Measurements from ENCODE around the genes SASS6, AMY2A, SLC25A24 and NBPF4.

DNA sequence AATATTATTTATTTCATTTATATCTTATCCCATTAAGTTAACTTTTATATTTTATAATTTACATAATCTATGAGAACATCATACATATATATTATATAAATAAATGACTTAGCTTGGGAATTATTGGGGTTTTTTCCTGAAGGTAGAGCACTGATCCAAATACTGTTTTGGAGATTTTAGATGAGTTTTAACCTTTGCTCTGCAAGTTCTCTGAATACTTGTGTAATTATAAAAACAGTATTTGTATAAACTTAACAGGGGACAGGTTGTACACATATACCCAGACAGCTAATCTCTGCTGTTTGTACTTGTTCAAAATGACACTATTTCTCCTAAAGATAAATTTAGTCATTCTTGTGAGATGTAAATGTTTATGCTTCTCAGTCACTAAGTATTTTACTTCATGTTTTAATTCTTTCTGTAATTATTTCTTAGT is 8.7 kb downstream of the AGL start:
- PRO-cap = no peak

DNA sequence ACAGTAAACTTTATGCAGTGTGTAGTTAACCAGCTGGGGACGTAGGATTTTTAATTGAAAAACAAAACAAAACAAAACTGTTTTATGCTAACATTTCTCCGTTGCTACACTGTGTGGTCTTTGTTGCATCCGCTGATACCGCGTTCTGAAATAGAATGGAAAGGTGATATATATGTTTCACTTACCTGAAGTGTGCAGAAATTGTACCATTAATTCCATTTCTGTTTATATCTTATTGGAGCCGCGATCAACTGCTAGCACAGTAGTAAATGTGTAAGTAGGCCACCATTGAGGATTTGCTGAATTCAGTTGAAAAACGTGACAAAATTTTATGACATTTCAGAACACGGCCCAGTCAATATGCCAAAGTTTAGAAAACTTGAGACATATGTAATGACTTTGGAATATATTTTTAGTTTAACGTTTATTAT is 1.2 kb downstream of the MFSD14A start:
- PRO-cap = bidirectional peak, plus-strand start at position 228 of the sequence, minus-strand start at position 56 of the sequence

- PRO-cap = bidirectional peak, plus-strand start at chr1:100133045, minus-strand start at chr1:100133009
These were observed at the start of gene SASS6 for GRCh38 chr1:100132306-100133623. Gene SASS6, minus strand, starts transcription at chr1:100132930.

- PRO-cap = no peak
These were observed 1.7 kb downstream of the CDC14A start for GRCh38 chr1:100353838-100354541.

- PRO-cap = no peak
These were observed 2.6 kb downstream of the CDC14A start for GRCh38 chr1:100354903-100355377.

- PRO-cap = no peak
These were observed 4.9 kb downstream of the CDC14A start for GRCh38 chr1:100357126-100357598.

GRCh38 chr1:100412879-100413590 is 60.7 kb downstream of the CDC14A start:
- PRO-cap = no peak

- PRO-cap = no peak
These were observed 56.7 kb upstream of the GPR88 start for GRCh38 chr1:100481168-100481675.

GRCh38 chr1:100974545-100975671 is 50.7 kb downstream of the DPH5 start:
- PRO-cap = no peak

- PRO-cap = no peak
These were observed 75.9 kb upstream of the DPH5 start for GRCh38 chr1:101101566-101101765.

- PRO-cap = no peak
These were observed 73.7 kb upstream of the S1PR1 start for GRCh38 chr1:101162946-101163702.

- PRO-cap = no peak
These were observed 414 bp upstream of the OLFM3 start for GRCh38 chr1:101997154-101997526.

- PRO-cap = no peak
These were observed 188.2 kb downstream of the COL11A1 start for GRCh38 chr1:102920182-102920547.

DNA sequence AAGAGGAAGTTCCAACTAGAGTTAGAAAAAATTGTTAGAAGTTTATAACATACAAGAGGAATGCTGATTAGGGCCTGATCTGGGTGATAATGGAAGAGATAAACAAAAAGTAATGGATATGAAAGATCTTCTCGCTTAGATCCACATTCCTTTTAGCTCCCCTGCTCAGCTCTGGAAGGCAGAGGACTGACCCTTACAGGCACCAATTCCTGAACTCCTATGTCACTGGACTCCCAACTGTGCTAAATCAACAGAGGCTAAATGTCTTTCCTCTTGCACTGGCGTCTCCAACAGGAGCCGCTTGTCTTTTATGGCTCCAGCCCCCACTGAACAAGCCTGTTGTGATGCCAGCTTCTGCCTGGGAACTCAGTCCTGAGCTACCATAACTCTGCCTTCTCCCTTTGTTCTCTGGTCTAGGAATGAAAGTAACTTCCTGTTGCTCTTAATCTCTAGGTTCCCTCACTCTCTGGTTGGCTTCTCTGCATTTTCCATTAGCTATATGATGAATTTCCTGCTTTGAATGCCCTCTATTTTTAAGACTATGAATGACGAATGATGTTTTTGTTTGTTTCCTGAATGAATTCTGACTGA is 142.1 kb upstream of the COL11A1 start:
- PRO-cap = no peak

- PRO-cap = no peak
These were observed at the start of gene AMY2A for GRCh38 chr1:103617339-103617741. Gene AMY2A, plus strand, starts transcription at chr1:103617427.

DNA sequence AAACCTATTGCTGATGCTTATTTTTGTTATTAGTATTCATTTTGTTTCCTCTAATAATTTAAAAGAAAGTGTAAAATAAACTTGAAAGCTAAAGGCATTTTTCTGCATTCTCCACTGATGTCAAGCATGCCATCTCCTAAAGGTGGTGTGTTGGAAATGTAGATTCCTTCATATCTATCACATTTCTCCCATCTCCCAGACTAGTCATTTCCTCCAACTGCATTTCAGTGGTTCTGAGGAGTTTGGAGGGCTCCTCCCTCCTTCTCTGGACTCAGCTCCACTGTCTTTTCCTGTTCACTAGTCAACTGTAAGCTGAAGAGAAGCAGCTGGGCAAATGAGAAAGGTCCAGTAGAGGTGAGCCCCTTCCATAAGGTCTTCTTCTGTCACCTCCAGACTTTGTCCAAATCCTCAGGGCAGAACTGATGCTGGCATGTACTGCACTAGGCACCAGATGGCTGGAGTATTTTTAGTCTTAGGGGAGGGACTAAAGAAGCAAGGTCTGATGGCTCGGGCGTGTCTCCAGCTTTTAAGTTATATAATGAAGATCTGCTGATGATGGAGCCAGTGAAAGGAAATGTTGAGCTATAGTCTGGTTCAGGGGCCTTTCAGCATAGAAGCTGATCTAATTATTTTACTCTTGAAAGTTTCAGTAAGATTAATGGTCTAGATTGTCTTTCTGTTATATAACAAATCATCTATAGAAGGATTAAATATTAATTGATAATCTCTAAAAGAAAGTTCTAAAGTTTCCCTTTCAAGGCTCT is 186.1 kb downstream of the NTNG1 start:
- PRO-cap = no peak

GRCh38 chr1:107585113-107585938 is 379.7 kb downstream of the VAV3 start:
- PRO-cap = no peak

GRCh38 chr1:108053077-108053621 is 88.2 kb upstream of the VAV3 start:
- PRO-cap = no peak

GRCh38 chr1:108199699-108200576 is at the start of gene SLC25A24:
Gene SLC25A24, minus strand, starts transcription at chr1:108200343.
- PRO-cap = bidirectional peak, plus-strand start at chr1:108200413, minus-strand start at chr1:108200183

DNA sequence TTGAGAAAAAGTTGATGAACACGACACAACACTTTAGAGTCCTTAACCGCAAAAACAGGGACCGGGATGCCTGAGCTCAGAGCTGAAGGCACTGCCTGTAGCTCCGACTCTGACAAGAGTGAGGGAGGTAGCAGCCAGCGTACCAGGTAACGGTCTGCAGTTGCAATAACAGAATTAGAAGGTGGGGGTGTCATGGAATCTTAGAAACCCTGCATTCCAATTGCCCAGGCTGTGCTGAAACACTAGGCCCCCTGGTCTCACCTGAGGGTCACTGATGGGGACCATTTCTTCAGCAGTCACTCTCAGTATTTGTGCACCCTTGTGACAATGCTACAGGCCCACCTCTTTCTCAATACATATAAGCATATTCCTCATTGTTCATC is at the start of gene NBPF4:
TSS of gene NBPF4 (minus strand) at position 176 of the 383 bp plus-strand sequence.
- PRO-cap = no peak